ENCODE measurements around a stretch of chr18.

GRCh38 chr18:35512858-35513496 is 15.2 kb upstream of the INO80C start:
- RRBS, result no CpG with 5 or more reads among the region's 4 CpGs

GRCh38 chr18:35525751-35526580 is 28.2 kb upstream of the INO80C start:
- RRBS, result no CpG with 5 or more reads among the region's 9 CpGs

GRCh38 chr18:35582887-35583676 is 1.5 kb downstream of the GALNT1 start:
- RRBS, result no CpG with 5 or more reads among the region's 9 CpGs

DNA sequence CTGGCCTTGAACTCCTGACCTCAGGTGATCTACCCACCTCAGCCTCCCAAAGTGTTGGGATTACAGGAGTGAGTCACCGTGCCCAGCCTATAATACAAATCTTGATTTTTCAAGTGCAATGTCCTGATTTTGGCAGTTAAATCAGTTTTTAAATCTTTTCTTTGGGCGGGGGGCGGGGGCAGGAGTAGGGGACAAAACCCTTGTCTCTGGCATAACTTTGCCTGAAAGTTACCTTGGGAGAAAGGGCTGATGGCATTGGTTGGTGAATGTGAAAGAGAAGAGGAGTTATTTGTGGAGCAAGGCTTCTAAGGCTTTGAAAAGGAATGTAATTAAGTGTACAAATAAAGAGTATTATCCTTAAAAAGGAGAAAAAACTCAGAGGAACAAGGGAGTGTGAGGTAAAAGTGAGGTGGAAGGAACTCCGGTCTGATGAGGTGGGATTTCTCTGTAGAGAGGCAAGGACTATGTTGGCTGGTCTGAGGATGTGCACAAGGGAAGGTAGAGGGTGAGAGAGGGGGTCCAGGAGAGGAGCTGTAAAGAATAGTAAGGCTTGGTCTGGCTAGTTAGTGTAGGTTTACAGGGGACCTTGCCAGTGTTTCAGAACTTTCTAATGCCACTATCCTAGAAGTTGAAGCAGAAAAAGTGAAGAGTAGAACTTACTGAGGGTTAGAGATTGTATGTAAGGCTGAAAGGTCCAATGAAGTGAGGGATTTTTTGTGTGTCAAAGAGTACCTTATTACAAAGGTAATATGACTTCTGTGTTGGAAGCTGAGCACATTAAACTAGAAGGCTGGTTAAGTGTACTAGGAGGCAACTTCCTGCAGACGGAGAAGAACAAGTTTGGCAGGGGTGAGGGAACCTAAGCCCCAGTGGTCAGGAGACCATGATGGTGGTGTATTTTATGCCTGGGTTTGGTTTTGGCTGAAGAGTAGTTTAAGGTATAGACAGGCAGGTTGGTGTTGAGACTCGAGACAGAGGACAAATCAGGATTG is 12.7 kb downstream of the GALNT1 start:
- RRBS, result no CpG with 5 or more reads among the region's 6 CpGs

DNA sequence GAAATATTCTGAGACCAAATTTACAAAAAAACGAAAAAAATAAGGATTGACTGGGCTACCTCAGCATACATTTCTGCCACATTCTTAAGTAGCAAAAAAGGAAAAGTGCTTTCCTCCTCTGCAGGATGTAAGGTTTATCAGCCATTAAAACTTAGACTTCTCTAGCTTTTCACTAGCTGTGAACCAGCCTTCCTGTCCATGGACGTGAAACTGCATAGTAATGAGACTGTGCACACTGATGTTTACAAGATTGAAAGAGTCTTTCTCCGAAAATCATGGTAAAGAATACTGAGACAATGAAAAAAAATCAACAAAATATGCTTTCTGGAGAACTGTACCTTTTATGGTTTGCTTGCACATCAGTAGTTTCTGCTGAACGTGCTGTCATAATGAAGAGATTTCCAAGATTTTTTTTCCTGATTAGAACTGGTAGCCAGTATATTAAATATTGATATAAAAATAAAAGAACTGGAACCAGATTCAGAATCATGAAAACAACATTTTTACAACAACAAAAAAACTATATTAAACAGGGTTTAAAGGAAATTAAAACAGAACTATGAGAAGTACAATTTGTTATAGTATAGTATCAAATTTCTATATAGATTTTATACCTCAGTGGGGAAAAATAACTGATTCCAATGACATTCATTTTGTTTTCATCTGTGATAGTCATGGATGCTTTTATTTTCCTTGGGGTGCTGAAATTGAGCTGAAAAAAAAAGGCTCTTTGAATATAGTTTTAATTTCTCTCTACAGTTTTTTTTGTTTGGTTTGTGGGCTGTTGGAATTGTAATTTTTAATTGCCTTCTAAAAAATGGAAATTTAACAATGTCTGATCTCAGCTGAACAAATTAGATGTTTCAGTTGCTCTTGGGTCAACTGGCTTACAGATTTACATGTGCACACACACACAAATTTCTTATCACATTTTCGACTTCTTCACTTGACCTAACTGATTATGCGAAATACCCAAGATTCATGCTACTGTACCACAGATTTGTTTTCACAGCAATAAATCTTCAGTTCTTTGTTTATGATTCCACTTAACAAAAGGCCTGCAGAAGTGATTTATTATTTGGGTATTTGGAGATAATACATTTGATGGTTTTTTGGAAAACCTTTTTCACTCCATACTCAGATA is 128.6 kb downstream of the GALNT1 start:
- RRBS, result no CpG with 5 or more reads among the region's 6 CpGs

DNA sequence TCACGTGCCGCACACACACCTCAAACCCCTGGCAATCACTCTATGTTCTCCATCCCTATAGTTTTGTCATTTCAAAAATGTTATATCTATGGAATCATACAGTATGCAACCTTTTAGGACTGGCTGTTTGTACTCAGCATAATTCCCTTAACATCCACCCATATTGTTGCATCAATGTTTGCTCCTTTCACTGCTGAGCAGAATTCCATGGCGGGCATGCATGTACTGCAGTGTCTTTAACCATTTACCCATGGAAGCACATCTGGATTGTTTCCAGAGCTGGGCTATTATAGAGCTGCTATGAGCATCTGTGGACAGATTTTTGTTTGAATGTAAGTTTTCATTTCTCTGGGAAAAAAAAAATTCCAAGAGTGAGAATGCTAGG is 57.7 kb upstream of the C18orf21 start:
- RRBS, result no CpG with 5 or more reads among the region's 3 CpGs

GRCh38 chr18:36021993-36023391 is 44.9 kb downstream of the RPRD1A start:
- RRBS, result no CpG with 5 or more reads among the region's 11 CpGs

DNA sequence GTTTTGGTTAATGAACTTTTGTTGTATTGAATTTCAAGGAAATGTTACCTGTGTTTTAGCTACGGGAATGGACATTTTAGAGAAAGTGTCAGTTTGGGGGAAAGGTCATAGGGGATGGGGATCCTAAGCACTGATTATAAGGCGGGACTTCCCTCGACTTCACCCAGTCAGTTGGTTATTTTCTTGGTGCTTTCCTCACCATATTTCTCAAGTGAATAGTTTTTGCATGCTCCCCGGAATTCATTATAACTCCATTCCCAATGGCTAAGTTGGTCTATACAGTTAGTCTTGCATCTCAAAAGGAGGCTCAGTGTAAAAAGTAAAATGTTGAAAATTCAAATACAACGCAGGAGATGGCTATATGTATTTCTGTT is 763 bp downstream of the ELP2 start:
- RRBS, result no CpG with 5 or more reads among the region's 5 CpGs

GRCh38 chr18:36157125-36157780 is 27.6 kb downstream of the ELP2 start:
- RRBS, result no CpG with 5 or more reads among the region's 2 CpGs

DNA sequence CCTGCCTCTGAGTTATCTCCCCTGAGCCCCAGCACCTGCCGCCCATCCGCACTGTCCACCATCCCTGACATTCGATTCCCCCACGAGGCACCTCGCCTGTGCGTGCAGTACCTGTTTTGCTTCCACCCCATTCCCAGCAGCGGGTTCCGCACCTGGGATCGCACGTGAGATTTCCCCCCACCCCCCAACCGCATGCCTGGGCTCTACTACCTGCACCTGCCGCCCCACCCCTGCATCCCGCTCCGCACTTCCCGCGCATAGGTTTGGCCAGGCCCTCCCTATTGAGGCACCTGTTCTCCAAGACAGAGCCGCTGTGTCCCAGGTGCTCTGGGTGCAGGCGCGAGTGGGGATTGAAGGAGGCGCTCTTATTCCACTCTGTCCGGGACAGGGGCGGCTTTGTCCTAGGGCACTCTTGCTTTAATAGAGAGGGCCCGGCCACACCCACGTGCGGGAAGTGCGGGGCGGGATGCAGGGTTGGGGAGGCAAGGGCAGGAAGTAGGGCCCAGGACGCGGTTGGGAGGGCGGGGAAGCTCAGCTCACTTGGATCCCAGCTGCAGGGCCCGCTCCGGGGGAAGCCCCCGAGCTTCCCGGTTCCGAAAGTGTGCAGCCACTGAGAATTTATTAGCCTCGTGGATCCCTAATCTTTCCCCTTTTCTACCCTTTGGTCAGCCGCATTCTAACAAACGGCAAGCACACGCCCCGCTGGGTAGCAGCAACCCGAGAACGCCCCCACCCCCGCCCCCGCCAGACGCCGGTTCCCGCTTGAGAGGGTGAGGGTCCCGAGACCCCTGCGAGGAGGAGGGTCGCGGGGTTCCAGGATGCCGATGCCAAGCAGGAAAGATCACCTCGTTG is 681 bp upstream of the MOCOS start:
- RRBS, result 0% methylated on average over 2 of the region's 53 CpGs

DNA sequence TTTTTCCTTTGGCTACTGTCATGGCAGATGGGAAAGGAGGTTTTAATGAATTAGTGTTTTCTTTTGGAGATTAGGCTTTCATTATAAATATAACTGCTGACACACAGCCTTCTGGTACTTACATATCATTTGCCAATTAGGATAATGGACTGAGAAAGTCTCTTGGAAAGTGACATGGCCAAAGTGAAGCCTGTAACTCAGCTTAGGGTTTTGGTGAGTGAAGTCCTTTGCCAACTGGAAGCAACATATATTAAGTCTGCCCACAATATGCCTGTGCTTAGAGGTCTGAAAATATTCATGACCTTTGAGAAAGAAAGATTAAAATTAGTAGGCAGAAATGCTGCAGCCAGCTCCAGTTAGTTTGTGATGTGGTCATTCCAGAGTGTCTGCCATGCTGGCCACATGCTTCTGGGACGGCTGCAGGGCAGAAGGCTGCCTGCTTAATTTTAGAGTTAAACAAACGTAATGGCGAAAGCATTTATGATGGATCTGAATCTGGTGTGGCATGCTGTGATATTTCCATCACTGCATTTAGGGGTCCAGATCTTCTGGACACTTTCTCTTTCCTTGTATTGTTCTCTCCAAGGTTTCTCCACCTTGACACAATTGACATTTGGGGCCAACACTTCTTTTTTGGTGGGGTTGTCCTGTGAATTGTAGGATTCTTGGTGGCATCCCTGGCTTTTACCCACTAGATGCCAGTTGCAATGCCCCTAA is 95.4 kb downstream of the FHOD3 start:
- RRBS, result no CpG with 5 or more reads among the region's 3 CpGs

- RRBS, result no CpG with 5 or more reads among the region's 8 CpGs
Measured at GRCh38 chr18:36829627-36830149, 761 bp downstream of the KIAA1328 start.

- RRBS, result no CpG with 5 or more reads among the region's 14 CpGs
Measured at GRCh38 chr18:37403191-37403711, 162.3 kb downstream of the CELF4 start.

DNA sequence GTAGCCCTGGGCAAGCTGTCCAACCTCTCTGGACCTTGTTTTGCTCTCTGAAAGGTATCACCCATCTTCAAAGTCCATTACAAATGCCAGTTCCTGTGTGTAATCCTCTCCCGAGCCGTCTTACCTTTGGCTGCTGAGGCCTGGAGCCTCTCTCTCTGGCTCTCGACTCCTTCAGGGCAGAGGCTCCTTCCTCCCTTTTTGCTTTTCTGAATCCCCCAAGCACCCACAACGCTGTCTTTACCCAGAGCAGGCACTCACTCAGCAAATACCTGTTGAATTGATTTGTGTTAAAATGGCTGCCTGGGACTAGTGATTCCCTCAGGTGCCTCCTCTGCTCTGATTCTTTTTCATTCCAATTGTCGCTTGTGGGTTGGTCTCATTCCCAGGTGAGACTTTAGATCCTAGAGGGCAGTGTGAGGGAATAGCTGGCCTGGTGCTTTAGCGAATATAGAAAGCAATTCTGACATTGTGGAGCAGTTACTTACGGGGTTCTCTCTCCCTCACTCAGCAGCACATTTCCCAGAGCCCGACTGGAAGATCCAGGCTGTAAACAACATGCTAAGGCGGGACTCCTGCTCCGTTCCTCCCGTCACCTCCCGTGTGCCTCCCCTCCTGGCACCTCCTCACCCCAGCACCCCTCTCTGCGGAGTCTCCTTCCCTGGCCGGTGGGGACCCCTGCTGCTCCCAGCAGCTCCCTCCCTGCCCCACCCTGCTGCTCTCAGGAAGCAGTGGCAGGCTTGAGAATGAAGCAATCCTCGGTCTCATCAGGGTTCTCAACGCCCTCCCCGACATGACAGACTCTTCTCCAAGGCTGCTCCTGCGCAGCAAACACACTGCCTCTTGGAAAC is 27.1 kb downstream of the CELF4 start:
- RRBS, result no CpG with 5 or more reads among the region's 18 CpGs

GRCh38 chr18:42038754-42039186 is 83.7 kb downstream of the PIK3C3 start:
- RRBS, result no CpG with 5 or more reads among the region's 2 CpGs

DNA sequence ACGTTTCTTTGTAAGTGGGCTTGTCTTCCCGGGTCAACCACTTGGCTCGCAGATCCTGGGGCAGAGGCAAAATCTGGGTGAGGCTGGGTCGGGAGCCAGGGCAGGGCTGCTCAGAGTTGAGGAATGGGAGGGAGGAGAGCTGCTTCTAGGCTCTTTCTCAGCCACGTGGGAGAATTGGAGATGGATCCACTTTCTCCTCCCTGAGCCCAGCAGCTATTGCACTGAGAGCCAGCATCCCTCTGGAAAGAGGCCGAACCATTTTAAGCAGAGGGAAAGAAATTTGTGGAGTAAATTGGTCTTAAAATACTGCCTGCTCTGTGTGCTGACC is 344.2 kb downstream of the PIK3C3 start:
- RRBS, result no CpG with 5 or more reads among the region's 6 CpGs

- RRBS, result no CpG with 5 or more reads among the region's 7 CpGs
Measured at GRCh38 chr18:44507377-44508339, 173.0 kb upstream of the SETBP1 start.

GRCh38 chr18:44719475-44720037 is 38.9 kb downstream of the SETBP1 start:
- RRBS, result no CpG with 5 or more reads among the region's 3 CpGs

- RRBS, result no CpG with 5 or more reads among the region's 8 CpGs
Measured at GRCh38 chr18:44733124-44733815, 52.6 kb downstream of the SETBP1 start.

DNA sequence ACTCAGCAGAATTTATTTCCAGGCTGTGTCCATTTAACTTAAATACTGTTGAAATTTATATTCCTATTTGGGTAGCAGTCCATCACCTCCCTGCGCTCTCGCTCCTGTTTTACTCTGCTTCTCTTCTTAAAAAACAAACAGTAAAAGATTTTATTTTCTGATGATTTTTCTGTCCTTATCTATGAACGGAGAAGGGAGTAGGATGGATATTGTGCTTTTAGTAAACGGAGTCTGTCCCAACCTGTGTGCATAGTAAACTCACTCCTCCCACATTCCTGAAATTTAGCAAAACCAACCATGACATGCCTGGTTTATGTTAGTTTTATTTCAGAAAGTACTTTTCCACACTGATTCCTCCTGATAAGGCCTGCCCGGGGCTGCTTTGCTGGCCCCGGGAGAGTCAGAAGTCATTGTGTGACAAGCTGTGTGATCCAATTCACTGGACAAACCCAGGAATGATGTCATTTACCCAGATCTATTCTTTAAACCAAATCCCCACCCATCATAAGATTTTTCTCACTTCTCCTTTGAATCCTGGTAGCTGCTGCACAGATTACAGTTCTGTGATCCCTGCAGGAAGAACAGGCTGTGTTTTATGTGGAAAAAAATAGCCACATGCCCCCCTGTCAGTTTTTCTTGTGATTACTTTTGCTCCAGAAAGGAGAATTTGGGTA is 109.0 kb downstream of the SETBP1 start:
- RRBS, result no CpG with 5 or more reads among the region's 6 CpGs

Data from retinal pigment epithelial cell (primary cell).